Endothelial cell (in vitro differentiated cells): ENCODE data around the genes STK11, DAZAP1, C19orf25 and UQCR11.

DNA sequence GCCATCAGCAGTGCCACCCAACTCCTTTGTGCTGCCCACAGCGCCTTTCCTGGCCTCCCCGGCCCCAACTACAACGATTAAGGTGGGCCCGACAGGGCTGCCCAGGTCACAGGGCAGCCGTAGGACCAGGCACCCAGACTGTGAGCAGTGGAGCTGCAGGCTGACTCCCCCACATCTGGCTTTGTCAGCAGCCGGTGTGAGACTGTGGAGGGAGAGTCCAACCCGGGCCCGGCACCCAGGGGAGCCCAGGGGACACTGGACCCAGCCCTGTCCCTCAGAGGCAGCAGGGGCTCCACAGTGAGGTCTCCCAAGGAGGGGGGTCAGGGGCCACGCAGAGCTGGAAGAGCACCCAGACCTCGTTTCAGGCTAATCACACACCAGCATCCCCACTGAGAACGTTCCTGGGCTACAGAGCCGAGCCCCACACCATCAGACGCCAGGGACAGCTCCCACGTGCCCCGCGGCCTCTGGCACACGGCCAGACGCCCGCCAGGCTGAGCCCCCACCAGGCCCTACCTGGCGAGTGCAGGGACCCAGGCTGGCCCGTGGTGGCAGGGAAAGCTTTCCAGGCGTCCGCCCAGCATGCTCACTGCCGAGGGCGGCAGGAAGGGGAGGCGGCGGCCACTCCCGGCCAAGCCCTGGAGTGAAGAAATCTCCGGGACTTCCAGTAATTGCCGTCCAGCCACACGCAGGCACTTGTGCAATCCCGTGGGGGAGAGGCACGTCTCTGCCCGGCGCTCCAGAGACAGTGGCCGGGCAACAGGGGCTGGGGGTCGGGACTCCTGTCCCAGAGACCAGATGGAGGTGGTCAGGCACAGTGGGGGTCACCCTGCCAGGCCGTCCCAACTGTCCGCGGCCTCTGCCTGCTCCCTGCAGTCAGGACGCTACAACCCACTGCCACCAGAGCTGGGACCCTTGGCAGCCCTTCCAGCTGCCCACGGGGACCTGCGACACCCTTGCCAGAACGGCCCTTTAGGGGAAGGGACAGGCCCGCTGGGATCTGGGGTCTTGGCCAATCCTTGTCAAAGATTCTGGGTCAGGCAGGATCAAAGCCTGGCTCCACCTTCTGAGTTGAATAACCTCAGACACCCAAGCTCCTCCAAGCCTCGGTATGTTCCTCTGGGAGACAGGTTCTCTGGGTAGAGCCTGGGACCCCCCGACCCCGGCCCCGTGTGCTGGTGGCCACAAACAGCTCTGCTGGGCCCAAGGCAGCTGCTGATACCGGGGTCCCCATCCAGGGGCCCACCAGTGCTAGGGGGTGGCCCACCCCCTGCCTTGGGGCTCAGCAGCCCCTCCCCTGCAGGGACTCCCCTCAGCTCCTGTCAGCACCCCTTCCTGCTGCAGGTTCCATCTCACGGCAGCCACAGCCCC is 19.0 kb downstream of the SBNO2 start:
- PRO-cap, result no peak

- PRO-cap, result no peak
Measured at GRCh38 chr19:1167613-1168059, 6.4 kb downstream of the SBNO2 start.

- PRO-cap, result no peak
Measured at GRCh38 chr19:1171209-1171673, 2.8 kb downstream of the SBNO2 start.

DNA sequence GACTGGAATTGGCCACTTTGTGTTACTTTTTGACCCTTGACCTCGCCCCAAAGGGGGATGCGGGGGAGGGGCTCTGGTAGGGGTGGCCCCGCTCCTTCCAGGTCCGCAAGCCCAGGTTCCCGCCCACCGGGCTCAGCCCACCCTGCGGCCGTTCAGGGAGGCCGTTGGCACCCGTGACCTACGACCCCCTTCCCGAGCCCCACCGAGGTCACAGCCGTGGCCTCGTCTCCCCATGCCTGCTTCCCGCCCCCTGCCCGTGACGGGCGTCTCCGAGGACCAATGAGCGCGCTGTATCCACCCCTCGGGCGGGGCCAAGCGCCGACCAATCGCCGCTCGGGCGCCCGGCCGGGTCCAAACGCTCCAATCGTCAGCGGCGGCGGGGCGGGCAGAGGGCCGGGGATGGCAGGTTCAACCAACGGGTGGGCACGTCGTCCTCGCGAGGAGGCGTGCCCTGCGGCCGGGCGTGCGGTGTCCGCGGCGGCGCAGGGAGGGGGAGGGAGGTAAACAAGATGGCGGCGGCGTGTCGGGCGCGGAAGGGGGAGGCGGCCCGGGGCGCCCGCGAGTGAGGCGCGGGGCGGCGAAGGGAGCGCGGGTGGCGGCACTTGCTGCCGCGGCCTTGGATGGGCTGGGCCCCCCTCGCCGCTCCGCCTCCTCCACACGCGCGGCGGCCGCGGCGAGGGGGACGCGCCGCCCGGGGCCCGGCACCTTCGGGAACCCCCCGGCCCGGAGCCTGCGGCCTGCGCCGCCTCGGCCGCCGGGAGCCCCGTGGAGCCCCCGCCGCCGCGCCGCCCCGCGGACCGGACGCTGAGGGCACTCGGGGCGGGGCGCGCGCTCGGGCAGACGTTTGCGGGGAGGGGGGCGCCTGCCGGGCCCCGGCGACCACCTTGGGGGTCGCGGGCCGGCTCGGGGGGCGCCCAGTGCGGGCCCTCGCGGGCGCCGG is at the start of gene STK11:
STK11 (plus strand) TSS at position 498 of the 940 bp plus-strand sequence.
- PRO-cap, result bidirectional peak, plus-strand start at position 498 of the sequence, minus-strand start at position 228 of the sequence; unidirectional peak, minus-strand start at position 806 of the sequence

GRCh38 chr19:1229787-1230003 is 8.1 kb downstream of the CBARP start:
- PRO-cap, result no peak

DNA sequence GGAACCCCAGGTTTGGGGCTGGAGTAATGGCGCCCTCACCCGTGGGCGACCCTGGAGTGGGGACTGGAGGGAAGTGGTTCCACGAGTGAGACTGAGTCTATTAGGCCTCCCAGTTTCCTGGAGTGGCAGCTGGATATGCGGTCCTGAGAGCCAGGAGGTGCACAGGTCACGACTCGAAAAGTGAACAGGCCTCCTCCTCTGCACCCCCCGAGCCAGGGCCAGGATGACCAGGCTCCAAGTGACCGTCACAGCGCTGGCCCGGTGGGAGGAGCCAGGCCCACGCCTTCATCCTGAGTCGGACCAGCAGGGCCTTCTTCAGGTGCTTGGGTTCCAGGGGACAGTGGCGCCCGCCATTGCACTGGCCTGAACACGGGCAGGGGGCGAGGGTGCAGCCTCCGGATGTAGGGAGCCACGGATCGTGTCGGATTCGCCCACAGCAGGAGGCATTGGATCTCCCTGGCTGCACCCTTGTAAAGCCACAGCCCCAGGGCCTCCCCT is 1.9 kb upstream of the ATP5F1D start:
- PRO-cap, result unidirectional peak, plus-strand start at position 314 of the sequence

GRCh38 chr19:1254485-1254729 is 6.0 kb downstream of the MIDN start:
- PRO-cap, result no peak

GRCh38 chr19:1260666-1261246 is 8.4 kb upstream of the CIRBP start:
- PRO-cap, result bidirectional peak, plus-strand start at chr19:1261133, minus-strand start at chr19:1260821

DNA sequence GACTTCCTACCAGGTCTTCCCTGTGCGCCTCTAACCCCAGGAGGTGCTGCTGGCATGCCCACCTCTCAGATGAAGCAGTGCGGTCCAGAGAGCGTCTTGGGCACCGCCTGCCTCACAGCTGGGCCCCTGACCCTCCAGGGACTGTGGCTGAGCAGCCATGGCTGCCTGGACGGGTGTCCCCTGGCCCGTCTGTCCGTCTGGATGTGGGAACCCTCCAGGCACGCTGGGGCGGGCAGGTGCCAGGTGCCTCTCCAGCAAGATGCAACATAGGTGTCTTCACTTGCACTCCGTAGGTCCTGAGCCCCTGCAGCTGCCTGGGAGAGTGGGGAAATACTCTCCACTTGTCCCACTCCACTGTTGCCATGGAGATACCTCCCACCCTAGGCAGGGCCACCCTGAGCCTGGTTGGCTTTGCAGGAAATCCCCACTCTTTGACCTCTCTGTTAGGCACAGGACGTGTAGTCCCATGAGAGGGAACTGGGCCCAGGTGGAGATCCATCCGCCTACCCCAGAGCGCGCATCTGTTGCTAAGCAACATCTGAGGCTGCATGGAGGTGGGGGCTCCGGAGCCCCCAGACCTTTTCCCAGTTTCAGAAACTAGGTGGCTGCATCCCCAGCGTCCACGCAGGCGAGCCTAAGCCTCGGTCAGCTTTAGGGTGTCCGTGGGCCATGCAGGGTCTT is 4.5 kb upstream of the CIRBP start:
- PRO-cap, result no peak

- PRO-cap, result no peak
Measured at GRCh38 chr19:1269213-1269283, 84 bp upstream of the CIRBP start.

DNA sequence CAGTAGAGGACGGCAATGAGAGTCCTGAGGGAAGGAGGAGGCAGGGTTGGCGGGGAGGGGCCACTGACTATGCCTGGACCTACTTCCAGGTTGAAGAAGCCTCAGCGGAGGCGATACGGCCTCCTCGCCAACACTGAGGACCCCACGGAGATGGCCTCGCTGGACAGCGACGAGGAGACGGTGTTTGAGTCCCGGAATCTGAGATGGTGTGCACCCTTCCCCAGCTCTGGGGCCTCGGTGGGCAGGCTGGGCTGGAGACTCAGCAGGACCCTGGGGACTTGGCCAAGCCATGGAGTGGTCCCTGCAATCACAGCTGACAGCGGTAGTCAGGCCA is 1.7 kb downstream of the FAM174C start:
- PRO-cap, result no peak

- PRO-cap, result bidirectional peak, plus-strand start at chr19:1407558, minus-strand start at chr19:1407204; bidirectional peak, plus-strand start at chr19:1407669, minus-strand start at chr19:1407872
Measured at GRCh38 chr19:1407367-1408469, at the start of gene DAZAP1. Gene DAZAP1, plus strand, starts transcription at chr19:1407586.

DNA sequence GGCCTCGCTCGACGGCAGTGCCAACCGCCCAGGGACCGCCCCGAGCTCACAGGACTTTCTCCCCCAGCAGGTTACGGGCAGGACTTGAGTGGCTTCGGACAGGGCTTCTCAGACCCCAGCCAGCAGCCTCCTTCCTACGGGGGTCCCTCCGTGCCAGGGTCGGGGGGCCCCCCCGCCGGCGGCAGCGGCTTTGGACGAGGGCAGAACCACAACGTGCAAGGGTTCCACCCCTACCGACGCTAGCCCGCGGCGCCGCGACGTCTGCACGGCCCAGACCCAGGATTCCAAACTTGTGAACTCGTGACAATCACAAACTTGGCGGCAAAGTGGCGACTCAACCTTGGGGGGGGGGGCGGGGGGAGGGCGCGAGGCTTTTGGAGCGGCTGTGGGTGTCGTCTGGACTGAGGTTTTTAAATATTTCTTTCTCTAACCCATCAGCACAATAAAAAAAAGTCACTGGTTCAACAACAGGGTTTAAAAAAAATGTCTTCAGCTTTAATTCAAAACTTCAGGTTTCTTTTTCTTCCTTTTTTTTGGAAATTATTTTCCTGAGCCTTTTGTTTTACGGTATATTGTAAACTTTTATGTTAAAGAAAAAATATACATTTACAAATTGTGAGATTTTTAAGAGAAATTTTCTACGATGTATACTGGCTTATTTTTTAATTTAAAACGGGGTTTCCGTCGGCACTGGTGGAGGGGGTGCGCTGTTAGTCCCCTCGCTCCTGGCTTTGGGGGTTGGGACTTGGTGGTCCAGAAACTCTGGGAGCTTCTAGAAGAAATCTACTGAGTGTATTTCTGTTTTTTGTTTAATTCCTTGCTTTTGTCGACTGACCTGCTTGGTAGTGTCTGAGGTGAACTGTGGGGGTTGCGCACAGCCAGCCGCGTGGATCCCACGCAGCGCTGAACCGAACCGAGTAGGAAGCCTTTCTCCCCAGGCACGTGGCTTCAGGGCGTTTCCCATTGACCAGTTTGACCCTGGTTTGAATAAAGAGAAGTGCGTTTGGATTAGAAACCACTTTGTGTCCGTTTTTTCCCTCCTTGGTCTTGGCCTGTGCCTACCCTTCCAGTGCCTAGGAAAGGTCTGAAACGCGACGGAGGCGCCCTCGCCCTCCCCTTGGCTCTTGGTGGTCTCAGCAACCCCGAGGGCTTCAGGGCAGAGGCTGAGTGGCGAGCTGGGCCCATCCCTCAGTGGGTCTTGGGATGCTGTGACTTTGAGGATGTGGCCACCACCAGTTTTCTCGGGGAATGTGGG is 3.1 kb upstream of the RPS15 start:
- PRO-cap, result no peak

- PRO-cap, result no peak
Measured at GRCh38 chr19:1453414-1454371, 3.8 kb downstream of the APC2 start.

DNA sequence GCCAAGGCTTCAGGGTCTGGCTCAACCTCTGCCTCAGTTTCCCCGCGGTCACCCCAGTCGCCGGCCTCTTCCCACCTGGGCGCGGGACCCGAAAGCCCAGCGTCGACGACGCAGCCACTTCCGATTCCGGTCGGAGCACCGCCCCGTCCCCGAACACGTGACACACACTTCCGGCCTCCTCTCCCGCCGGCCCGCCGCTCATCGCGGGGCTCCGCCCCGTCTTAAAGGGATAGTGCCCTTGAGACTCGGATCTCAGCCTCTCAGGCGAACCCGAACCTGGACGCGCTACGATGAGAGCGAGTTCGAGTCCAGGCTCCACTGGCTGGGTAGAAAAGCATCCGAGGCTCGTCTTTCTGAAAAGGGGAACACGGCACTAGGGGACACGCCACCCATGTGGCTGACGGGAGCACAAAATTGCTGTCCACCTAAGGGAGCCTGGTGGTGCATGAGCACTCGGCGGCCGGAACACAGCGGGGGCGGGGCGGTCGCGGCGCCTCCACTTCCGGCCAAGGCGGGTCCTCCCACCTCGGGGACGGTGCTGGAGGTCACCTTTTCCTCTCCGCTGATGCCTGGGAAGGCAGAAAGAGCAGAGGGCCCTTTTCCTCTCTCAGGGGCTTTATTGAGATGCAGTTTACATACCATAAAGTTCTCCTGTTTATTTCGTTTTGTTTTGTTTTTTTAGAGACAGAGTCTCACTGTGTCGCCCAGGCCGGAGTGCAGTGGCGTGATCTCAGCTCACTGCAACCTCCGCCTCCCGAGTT is at the start of gene C19orf25:
C19orf25 (minus strand) TSS at position 128 of the 761 bp plus-strand sequence.
- PRO-cap, result unidirectional peak, minus-strand start at position 107 of the sequence; bidirectional peak, plus-strand start at position 524 of the sequence, minus-strand start at position 469 of the sequence

DNA sequence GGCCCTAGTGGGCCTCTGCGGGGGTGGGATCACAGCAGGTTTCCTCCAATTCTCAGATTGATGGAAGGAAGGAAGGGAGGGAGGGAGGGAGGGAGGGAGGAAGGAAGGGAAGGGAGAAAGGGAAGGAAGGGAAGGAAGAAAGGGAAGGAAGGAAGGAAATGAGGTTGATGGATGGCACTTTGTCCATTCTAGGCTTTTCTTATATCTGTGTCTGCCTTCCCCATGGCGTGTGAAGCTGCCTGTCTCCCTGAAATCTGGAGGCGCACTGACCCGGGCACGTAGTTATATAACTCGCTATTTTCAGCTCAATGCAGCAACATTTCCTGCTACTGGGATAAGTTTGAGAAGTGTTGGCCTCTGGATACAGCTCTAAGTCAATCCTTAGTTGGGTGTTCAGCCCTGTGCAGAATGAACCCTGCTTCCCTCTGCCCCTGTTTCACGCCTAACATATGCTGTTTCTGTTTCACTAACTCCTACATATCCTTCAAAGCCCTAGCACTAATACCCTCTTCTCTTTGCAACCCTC is 3.2 kb downstream of the ADAMTSL5 start:
- PRO-cap, result no peak

- PRO-cap, result no peak
Measured at GRCh38 chr19:1554620-1555563, 13.2 kb downstream of the MEX3D start.

GRCh38 chr19:1566188-1566865 is 1.8 kb downstream of the MEX3D start:
- PRO-cap, result bidirectional peak, plus-strand start at chr19:1566759, minus-strand start at chr19:1566609

GRCh38 chr19:1587567-1588403 is 4.9 kb downstream of the MBD3 start:
- PRO-cap, result no peak

DNA sequence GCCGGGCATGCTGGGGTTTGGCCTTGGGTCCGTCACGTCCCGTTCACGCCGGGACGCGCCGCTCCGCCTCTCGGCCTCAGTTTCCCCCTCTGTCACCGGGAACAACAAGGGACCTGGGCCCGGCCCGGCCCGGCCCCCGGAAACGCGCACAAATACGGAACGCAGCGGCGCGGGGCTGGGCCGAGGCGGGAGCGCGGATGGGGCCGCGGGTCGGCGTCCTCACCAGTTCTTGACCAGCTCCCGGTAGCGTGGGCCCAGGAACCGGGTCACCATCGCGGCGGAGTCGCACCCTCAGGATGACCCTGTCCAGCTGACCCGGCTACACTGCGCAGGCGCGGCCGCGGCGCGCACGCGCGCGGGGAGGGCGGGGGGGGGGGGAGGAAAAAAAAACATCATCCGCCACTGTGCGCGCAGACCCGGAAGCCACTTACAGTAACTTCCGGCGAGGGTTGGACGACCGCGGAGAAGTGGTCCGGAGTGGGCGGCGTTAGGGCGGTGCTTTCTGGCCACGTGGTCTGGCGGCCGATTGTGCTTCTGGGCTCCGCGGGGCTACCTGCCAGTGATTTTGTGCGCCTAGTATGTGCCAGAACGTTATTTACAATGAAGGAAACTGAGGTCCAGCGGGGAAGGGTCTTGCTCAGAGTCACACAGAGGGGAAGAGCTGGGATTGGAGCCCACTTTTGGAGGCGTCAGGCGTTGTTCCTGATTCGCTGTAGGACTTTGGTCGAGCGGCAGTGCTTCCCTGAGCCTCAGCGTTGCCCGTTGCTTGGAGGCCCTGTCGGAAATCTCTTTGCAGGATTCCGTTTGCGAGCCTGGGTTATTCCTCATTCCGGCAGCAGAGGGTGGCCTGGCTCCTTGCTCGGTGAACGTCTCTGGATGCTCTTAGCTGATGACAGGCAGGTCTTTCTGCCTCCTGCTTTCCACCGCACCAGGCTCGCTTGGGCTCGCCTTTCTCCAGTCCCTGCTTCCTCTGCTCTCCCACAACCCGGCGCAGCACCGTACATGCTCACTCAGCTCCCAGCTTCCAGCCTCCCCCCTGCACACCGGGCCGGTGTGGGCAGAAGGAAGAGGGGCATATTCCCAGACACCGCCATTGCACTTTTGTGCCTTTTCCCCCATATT is at the start of gene UQCR11:
UQCR11 (minus strand) TSS at position 326 of the 1,122 bp plus-strand sequence.
- PRO-cap, result bidirectional peak, plus-strand start at position 430 of the sequence, minus-strand start at position 298 of the sequence; bidirectional peak, plus-strand start at position 827 of the sequence, minus-strand start at position 792 of the sequence